ENCODE results near the genes ACE2 and TXLNG.

GRCh38 chrX:13043432-13043998 lies 905 bp downstream of the FAM9C start:
- PRO-cap, result no peak

GRCh38 chrX:13082315-13082944 lies 38.0 kb upstream of the FAM9C start:
- PRO-cap, result no peak

GRCh38 chrX:13086999-13088113 lies 42.9 kb upstream of the FAM9C start:
- PRO-cap, result bidirectional peak, plus-strand start at chrX:13087492, minus-strand start at chrX:13087359

DNA sequence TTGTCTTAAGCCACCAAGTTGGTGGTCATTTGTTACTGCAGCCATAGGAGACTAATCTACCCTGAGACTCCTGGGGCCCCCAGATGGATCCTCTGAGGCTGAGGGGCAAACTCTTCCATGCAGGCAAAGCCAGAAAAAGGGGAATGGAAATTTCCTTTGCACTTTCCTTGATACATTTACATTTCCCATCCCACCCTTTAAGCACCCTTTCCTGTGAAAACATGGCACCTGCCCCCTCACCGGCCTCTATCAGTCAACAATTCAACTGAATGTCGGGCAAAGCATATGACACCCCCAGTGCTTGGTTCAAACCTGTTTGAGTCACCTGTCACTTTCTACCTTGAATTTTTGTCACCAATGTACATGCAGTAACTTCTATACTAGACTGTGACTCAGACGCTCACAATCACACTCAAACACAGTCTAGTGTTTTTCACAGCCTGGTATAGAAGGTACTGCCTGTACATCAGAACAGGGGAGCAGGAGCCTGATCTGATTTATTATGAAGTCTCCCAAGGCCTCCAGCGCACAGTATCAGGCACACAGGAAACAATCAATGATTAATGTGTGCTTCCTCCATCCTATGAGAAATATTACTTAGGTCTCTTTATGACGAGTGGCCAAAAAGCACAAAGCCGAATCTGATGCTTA lies 49.1 kb upstream of the FAM9C start:
- PRO-cap, result no peak

- PRO-cap, result no peak
Observed at GRCh38 chrX:13249183-13249584, 70.7 kb downstream of the ATXN3L start.

- PRO-cap, result no peak
Observed at GRCh38 chrX:13398259-13399074, 78.6 kb upstream of the ATXN3L start.

DNA sequence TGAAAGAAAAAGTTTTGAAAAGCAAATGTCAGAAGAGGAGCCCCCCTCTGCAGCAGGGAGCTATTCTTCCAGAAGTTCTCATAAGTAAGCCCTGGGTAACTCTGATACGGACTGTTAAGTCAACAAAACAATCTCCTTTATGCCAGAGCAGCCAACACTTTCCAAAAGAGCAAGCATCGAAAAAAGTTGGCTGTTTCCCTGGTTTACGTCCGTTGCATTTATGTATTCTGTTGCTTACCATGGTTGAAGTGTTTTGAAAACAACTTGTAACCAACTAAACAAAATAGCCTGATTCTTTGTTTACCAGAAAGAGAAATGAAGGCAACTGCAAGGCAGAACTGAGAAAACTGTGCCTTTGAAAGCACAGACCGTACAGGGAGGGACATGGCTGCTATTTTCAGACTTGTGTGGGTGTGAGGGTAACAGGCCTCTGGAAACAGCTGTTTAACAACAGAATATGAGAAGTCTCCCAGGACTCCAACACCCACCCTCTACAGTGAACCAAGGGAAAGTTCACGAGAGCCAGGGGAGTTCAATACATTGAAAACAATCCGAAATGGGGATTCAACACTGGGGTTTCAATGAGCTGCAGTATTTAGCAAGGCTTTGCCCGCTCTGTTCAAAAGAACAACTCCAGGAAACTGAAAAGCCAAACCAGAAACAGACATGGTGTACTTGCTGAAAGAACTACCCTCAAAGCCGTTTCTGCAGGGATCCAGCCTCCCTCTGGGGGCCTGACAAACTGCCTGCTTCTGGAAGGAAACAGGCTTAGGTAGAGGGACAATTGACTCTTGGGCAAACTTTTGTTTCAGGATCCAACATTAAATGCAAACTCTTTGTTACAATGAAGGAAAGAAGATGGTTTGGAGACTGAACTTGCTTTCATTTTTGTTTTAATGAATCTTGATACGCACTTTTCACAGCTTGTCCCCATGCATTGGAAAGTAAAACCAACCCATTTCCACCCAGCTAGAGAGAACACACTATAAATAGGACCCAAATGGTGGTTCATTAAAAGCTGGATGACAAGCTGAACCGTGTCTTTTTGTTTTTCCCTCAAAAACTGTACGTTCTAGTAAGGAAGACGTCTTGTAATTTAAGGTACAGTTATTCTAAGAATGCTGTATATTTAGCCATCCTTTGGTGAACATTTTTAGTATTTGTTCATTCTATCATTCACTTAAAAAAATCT lies 95.6 kb upstream of the EGFL6 start:
- PRO-cap, result no peak

DNA sequence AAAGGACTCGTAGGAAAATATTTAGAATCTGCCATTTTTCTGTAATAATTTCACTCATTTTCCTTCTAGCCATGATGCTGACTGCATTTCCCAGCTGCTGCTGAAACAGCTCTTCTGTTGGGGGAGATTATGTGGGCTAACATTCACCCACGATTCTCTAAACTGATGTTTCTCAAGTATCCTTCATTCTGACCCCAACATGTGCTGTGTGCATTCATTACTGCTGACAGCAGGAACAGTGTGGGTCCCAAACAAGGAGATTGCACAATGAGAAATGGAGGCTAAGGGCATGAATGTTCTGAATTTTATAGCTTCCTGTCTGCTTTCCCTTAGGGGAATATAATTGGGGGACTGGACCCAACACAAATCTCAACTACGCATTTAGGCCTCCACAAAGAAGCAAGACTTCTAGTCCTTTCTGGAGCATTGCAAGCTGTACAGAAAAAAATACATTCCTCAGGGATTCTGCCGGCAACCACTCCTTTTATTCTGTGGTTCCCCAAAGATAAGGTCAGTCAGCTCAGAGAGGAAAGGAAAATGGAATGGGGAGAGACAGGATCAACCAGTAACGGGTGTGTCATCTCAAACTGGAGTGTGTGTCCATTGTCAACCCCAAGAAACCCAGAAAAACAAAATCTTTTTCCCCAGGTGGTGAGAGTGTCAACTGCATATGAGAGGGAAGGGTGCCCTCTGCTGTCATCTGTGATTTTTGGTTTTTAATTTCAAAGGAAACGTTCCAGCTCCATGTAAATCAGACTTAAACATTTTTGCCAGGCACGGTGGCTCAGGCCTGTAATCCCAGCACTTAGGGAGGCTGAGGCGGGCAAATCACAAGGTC lies 81.5 kb upstream of the EGFL6 start:
- PRO-cap, result no peak

- PRO-cap, result no peak
Observed at GRCh38 chrX:13689645-13690288, 839 bp downstream of the RAB9A start.

- PRO-cap, result bidirectional peak, plus-strand start at chrX:13736327, minus-strand start at chrX:13736240
Observed at GRCh38 chrX:13736129-13736868, 1.8 kb downstream of the OFD1 start.

DNA sequence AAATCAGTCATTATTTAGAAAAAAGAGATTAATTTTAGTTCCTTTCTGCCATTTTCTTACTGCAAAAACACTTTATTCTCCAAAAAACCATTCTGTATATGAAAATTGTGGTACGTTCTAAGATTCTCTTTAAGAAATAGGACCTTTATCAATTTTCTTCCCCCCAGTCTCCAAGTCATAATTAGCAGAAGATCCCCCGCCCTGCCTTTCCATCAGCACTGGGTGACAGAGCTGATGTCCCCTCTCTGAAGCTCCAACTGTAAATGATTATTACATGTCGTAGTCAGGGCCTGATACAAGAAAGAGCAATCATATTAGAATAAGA lies 862 bp downstream of the GPM6B start:
- PRO-cap, result no peak

- PRO-cap, result no peak
Observed at GRCh38 chrX:14140203-14140556, 110.5 kb upstream of the GEMIN8 start.

DNA sequence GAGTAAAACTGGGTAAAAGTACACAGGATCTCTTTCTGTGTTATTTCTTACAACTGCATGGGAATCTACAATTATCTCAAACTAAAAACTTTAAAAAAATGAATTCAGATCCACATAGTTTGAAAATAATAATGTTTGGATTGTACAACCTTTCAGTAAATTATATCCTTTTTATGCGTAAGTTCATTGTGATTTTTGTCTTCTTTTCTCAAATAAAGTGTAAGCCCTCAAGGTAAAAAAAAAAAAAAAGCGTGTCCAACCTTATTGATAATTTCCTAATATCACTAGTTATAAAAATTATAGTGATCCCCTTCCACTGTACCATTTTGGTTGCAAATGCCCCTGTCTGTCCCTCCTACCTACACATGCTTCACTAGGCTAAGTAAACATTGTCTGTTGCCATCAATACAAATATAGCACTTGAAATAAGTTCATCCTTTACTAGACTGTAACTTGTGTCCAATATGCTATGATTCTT lies 75.0 kb upstream of the GLRA2 start:
- PRO-cap, result no peak

DNA sequence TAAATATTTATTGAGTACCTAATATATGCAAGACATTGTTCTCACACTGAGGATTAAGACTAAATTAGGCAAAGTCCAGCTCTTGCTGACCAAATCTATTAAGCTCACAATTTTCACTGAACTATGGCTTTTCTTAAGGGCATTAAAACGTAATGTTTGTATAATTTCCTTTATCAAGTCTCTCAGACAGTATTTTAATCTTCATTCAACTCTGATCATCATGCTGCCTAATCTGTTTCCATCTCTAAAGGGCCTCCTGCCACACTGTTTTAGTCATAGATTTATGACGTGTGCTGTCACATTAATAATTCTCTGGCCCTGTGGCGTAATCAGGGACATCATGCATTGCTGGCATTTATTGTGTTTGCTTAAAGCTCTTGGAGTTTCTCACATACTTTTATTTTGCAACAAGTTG lies 7.5 kb upstream of the PIGA start:
- PRO-cap, result no peak

- PRO-cap, result no peak
Observed at GRCh38 chrX:15384633-15385397, 602 bp upstream of the VEGFD start.

GRCh38 chrX:15600641-15601320 lies at the start of gene ACE2:
TSS of gene ACE2 (minus strand) at chrX:15600960.
- PRO-cap, result no peak

DNA sequence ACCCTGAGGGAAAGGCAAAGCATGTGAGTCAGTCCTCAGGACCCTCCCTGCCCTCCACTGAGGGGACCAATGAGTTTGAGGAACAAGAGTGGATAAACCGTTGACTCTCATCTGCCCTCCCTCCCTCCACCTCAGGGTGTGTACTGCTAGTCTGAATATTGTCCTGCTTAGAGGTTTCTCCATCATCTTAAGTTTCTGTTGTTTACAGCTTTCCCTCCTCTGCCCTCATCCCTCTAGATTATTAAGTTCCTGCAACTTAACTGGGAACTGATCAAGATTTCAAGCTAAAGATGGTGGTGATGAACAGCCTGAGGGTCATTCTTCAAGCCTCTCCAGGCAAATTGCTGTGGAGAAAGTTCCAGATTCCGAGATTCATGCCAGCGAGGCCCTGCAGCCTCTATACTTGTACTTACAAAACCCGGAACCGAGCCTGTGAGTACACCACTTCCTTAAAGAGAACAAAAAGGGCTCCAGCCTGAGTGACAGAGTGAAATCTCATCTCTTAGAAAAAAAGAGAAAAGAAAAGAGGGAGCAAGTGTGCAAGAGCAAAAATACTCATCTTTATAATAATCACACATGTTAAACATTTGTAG lies 11.8 kb downstream of the CA5B start:
- PRO-cap, result bidirectional peak, plus-strand start at position 452 of the sequence, minus-strand start at position 405 of the sequence

- PRO-cap, result no peak
Observed at GRCh38 chrX:16711661-16712282, 697 bp downstream of the CTPS2 start.

DNA sequence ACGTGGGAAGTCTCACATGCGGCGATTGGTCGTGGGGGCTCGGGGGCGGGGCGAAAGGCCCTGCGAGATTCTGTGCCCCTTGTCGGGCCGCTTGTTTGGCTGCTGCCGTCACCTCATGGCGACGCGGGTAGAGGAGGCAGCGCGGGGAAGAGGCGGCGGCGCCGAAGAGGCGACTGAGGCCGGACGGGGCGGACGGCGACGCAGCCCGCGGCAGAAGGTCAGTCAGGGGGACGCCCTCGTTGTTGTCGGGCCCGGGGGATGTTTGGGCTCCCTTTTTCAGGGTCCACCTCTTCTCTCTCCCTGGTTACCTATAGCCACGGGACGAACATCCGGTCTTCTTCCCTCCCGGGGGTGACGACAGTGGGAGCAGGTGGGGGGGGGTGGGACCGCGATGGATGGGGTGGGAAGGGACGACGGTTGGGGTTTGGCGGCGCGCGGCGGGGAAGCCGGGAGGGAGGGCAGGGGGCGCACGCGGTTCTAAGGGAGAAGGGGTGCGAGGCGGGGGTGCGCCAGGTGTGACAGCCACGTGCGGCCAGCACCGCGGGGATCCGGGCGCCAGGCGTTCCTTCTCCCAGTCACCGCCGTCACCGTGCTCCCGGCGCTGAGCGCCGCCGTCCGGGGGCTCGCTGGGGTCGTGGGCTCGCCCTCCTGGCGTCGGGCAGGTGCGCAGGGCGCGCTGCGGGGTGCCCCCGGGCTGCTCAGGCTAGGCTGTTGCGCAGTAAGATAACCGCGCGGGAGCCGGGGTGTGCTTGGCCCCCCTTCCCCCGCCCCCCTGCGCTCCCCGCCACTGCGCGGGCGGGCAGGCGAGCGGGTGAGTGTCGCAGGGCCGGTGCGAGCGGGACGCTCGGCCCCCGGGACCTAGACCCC lies at the start of gene TXLNG:
Gene TXLNG (plus strand): TSS at position 94 of the 867 bp plus-strand sequence.
- PRO-cap, result bidirectional peak, plus-strand start at position 121 of the sequence, minus-strand start outside the sequence

DNA sequence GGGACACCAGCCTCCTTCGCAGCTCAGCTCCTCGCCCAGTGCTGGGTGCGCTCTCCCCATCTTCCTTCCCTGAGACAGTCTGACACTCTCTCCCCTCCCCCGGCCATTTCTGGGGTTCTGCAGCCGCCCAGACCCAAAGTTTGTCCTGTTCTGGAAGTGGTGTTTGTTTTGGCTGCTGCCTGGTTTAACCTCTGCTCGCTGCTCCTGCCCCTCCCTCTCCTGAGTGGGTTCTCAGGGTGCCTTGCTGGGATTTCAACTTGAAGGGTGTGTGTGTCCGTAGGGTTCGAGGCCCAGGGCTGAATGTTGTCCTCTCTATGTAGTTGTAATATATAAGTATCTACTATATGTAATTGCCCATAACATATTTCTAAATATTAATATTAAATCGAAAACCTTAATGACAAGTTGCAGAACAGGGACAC lies 853 bp downstream of the REPS2 start:
- PRO-cap, result no peak

Measured in pulmonary lymph node (tissue), 1 donor.